Duodenum (tissue), 1 donor: Measurements from ENCODE around the genes DEFB125 and PSMF1.

DNA sequence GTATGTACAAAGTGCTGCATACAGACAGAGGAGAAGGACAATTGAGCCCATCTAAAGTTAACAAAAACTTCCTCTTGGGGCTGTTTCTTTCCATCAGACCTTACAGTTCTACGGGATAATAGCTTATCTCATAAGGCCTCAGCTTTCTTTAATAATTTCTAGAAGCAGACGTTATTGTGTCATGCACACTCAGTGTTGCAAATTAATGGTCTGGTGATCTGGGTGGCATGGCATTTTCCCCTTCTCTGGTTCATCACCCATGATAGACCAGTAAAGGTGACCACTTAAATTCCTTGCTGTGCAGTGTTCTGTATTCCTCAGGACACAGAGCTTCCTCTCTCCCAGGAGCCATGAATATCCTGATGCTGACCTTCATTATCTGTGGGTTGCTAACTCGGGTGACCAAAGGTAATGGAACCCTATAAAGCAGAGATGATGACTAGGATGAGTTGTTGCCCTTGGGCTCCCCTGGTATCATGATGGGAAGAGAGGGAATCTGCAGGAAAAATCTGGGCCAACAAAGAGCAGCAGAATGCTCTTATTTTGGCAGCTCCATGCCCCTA, at the start of gene DEFB125:
Gene DEFB125 (plus strand): TSS at position 313 of the 563 bp plus-strand sequence.
- PRO-cap: no peak

DNA sequence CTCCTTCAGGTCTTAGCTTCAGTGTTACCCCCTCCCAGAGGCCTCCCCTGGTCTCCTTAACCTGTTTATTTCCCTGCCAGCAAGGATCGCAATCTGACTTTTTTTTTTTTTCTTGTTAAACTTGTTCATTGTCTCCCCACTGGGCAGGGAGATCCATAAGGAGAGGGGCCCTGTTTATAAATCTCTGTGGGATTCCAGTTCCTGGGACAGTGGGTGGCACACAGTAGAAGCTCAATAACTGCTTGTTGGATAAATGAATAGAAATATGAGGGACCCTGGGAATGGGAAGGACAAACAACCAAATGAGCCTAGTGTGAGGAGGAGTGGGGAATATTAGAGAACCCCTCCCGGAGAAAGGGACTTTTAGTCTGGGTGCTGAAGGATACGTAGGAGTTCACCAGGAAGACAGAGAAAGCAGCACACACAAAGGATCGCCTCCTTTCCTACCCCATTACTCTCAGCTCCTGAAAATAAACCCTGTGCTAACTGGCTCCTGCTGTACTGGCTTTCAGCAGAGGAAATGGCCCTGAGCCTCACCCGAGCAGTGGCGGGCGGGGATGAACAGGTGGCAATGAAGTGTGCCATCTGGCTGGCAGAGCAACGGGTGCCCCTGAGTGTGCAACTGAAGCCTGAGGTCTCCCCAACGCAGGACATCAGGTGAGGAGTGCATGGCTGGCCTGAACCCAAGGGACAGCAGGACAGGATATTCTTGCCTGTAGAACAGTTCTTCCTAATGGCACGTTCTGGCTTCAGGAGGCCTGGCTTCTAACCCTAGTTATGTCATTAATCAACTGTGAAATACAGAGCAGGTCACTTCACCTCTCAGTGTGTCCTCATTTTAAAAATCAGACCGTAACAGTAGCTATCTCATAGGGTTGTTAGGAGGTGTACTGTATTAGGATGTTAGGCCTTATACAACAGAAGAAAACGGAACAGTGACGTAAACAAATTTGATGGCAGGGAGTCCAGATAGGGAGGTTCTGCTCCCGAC, 1.6 kb downstream of the RBCK1 start:
- PRO-cap: no peak

DNA sequence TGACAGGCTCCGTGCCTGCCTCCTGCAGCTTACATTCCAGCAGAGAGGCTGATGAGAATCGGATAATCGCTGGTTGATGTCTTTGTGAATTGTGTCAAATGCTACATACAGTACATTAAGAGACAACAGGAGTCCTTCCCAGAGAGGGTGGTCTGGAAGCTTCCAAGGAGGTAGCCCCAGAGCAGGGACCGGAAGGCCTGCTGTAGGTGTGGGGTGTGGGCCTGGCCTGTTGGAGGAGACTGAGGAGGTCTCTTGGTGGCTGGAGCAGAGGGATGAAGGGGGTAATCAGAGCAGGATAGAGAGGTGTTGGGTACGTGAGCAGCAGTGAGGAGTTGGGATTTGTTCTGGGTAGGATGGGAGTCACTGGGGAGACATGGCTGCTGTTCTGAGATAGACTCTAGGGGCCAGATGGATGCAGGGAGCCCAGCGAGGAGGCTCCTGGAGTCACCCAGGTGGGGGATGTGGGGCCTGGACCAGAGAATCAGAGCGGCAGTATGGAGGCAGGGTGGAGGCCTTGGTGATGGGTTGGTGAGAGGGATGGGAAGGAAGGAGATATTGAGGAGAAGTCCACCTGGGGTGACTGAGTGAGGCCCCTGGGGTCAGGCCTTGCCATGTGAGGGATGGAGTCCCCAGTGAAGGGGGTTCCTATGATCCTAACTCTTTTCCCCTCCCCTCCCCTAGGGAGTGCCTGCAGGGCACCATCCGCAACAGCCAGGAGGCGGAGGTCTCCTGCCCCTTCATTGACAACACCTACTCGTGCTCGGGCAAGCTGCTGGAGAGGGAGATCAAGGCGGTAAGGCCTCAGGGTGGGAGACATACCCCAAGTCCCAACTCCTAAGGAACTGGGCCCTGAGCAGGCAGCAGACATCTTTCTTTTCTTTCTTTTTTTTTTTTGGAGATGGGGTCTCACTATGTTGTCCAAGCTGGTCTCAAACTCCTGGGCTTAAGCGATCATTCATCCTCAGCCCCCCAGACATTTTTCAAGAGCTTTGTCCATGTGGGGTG, 13.6 kb downstream of the RBCK1 start:
- PRO-cap: no peak

GRCh38 chr20:508439-508687, 35.2 kb downstream of the CSNK2A1 start:
- PRO-cap: no peak

DNA sequence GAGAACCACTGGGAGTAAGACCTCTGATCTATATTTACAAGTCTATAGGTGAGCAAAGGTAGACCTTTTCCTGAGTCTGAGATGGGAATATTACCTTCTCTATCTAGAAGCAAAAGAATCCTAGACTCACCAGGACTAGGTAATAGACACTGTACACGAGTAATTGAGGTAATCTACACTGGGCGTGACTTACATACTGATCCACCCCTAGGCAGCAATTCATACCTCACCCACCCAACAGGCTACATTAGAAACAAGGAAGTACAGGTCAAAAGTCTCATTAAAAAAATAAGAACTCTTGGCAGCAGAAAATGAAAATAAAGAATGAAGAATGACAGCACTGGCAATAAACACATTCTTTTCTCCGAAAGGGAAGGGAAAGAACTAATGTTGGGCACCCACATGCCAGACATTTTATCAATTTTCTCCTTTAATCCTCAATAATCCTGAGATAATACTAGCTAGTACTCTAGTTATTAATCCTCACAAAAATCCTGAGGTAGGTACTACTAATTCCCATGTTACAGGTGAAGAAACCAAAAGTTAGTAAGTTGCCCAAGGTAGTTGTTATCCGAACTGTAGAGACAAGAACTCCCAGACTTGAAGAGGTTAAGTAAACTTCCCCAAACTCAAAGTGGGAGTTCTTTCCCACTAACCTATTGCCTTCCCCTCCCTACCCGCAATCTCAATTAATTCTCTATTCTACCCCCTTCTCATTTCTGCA, 7.5 kb downstream of the CSNK2A1 start:
- PRO-cap: no peak

DNA sequence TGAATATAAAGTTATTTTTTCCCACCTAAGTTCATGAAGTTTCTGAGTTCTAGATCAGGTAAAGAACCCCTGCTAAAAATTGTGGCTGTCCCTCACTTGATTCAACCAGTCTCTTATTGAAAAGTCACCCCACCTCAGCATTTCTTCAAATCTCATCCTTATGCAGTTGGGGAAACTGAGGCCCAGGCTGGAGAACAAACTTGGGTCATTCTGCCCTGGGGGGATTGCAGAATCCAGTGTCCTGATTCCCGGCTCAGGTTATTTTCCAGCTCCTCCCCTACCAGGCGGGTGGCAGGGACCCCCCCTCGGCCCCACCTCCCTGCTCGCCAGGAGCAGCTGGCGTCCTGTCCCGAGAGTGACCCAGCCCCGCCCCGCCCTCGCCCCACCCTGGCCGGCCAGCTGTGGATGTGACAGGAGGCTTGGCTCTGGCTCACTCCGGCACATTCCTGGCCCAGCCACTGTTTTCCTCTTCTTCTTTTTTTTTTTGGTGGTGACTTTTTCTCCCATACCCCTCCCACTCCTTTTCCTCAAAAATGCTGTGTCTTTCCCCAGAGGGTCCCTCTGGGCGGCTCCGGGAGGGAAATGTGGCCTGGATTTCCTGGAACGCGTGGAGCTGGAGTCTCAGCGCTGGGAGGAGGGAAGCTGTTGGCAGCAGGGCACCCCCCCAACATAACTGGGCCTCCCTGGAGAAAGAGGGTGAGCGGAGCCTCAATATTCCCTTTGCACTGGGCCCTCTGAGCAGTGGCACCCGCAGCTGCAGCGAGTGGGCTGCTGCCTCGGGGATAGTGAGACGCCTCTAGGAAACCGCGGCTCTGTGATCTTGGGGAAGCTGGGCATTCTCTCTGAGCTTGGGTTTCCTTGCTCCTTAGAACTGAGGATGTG, 28.2 kb upstream of the CSNK2A1 start:
- PRO-cap: no peak

- PRO-cap: no peak
Observed at GRCh38 chr20:642287-642853, 10.6 kb downstream of the SRXN1 start.

GRCh38 chr20:671424-671798, 4.2 kb downstream of the SCRT2 start:
- PRO-cap: no peak

DNA sequence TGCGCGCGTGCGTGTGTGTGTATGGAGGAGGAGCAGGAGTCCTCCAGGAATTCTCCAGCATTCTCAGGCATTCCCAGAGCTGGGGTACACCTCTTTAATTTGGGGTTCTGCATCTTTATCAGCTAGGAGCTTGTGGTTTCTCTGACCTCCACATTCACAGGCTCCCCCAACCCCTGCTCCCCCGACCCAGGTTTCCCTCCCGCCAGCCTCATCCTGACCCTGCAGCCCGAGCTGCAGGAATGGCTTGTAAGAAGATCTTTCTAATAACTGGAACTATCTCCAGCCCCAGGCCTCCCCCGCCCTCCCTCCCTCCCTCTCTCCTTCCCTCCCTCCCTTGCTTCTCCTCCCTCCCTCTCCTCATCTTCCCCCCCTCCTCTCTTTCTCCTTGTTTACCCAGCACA, 3.2 kb downstream of the SCRT2 start:
- PRO-cap: no peak

DNA sequence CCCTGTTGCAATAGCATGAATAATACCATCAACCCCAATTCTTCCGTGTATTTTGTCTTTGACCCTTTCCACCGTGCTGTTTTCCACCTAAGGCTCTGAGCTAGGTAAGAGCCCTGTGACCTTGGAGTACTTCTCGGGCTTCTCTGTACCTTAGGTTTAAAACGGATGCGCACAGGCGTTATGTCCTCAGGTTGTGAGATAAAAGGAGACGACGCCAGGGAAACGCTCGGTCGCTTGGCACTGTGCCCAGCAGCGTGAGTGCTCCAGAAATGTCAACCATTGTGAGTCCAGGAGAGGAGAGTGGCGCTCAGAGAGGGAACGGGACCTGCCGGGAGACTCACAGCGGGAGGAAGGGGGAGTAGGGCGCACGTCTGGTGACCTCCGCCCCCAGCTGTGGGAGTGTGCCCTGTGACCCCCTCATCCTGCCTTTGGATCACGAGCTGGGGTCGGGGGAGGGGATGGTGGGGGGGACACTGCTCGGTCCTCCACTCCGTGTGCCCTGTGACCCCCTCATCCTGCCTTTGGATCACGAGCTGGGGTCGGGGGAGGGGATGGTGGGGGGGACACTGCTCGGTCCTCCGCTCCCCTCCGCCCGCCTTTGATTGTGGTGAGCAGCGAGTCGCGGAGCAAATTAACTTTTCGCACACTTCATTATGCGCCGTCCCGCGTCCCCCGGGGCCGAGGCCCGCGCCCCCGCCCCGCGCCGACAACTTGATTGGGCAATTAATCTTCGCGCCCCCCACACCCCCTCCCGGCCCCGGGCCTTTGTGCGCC, 33.9 kb upstream of the SCRT2 start:
- PRO-cap: no peak

DNA sequence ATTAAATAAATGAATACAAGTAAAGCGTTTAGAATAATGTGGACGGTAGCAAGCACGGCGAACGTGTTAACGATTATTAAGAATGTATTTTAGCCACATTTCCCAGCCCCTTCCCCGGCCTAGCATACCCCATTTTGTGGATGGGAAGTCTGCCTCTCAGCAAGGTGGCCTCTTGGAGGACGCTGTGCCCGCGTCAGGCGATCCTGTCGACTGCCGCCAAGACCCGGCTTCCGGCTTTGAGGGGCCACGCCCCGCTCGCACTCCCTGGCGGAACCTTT, 207 bp upstream of the PSMF1 start:
- PRO-cap: bidirectional peak, plus-strand start outside the sequence, minus-strand start at position 212 of the sequence

DNA sequence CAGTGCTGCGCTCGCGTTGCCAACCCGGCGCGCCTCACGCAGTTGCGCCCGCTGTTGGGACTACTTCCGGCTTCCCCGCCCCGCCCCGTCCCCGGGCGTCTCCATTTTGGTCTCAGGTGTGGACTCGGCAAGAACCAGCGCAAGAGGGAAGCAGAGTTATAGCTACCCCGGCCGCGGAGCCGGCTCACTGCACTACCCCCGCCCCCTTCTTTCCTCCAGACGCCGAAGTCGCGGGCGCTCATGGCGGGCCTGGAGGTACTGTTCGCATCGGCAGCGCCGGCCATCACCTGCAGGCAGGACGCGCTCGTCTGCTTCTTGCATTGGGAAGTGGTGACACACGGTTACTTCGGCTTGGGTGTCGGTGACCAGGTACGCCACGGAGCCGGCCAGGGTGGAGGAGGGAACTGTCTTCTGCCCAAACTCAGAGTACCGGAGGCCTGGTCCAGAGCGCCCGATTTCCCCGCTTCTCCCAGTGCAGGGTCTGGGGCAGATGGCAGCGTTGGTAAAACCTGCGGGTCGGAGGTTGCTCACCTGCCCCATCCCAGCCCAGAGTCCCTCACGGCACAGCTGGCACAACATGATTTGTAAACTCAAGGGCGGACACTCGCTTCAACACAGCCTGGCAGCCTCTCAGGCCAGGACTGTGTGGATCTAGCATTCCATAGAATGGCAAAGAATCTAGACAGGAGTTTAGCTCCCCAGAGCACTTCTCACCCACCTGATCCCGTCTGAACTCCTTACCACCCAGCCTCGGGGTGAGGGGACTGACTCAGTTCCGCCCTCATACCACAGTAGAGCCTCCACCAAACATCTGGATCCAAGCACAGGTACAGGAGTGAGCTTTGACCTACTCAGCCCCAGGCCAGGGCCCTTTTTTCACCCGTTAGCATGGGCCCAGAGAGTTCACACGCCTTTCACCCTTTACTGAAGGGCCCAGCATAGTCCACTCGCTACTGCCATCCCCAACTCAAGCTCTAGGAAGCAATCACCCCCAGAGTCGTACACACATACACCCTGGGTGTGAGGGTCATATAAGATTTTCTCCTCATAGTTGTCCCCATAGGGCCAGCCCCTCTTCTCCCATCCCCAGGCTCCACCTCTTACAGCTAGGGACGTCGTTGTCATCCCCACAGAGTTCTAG, at the start of gene PSMF1:
Gene PSMF1 (plus strand): TSS at position 69 of the 1,141 bp plus-strand sequence.
- PRO-cap: bidirectional peak, plus-strand start at position 115 of the sequence, minus-strand start outside the sequence

DNA sequence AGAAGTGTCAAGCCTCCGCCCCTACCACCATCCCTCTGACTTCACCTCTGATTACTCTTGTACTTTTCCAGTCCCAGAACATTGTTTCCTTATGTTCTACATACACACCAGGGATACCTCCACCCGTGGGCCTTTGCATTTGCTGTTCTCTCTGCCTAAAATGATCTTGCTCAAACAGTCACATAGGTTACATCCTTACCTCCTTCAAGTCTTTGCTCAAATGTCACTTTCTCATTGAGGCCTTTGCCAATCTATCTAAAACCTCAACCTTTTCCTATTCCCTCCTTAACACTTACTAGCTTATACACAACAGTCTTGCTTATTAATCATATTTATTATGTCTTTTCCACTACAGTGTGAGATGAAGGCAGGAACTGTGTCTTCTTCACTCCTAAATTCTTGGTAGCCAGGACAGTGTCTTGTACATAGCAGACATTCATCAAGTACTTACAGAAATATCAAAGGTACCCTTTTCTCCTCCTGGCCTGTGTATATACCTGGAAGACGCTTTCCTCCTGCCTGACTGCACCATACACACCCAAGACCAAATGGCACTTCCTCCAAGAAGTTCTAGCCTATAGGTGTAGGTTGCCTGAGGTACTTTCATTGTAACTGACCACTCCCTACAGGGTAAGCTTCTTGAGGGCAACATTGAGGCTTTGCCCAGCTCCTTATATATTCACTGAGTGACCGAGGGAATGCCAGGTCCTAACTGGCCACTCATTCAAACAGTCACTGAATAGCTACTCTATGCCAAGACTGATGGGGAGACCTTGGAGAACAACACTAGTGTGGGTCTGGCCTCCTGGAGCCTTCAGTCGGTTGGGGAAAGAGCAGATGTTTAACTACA, 7.0 kb downstream of the FKBP1A start:
- PRO-cap: no peak

DNA sequence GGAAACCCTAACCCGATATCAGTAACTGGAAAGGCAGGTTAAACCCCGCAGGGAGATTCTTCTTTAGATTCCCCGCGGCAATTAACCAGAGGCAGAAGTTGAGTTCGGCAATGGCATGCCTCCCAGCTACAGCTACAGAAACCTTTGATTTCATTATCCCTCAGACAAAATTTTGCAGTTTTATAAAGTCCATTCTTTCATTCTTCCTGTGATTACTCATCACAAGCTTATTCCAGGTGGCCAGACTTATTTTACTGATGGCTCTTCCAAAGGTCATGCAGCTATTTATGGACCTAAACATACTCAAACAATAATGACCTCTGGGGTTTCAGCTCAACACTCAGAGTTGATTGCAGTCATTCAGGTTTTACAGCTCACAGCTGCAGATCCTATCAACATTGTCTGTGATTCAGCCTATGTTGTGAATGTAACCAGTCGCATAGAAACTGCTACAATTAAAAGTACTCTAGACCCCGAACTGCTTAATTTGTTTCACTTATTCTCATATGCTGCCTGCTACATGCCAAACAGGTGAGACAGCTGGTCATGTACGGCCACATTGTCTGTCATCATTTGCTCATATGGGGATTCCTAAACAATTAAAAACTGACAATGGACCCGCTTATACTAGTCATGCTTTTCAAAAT, 7.1 kb upstream of the FKBP1A start:
- PRO-cap: no peak

DNA sequence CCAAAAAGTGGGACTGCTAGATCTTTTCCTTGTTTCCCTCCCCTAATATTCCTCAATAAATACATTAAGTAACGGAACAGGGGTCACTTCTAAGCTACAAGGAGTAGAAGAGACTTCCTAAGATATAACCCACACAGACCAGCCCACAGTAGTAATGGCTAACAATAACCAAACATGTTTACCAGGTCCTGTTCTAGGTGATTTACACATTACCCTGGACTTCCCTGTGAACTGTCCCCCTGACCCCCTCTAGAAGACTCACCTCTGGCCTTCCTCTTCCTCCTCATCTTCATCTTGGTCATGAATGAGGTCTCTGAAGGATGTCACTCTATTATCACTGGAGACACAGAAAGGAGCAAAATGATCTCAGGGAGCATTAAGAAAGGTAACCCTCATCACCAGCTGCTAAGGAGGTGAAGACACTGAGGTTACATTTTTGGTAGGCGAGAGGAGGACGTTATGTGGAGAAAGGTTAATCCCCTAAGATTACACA, 8.7 kb downstream of the NSFL1C start:
- PRO-cap: no peak

DNA sequence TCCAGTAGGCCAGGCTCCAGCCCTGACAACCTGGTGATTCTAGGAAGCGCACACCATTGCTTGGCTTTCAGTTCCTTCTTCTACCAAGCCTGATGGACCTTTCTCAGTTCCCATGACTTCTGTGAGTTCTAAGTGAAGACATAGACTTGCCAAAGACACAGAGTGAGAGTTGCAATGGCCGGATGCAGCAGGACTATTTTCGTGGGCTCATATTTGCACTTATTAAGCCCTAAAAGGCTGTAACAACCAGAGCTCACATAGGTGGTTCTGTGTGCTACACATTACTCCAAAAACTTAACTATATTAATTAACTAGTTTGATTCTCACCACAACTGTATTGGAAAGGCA, 21.6 kb downstream of the SIRPD start:
- PRO-cap: unidirectional peak, plus-strand start at position 160 of the sequence

DNA sequence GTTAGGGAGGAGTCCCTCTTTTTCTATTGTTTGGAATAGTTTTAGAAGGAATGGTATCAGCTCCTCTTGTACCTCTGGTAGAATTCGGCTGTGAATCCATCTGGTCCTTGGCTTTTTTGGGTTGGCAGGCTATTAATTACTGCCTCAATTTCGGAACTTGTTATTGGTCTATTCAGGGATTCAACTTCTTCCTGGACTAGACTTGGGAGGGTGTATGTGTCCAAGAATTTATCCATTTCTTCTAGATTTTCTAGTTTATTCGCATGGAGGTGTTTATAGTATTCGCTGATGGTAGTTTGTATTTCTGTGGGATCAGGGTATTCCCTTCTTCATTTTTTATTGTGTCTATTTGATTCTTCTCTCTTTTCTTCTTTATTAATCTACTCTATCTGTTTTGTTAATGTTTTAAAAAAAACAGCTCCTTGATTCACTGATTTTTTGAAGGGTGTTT, 14.3 kb downstream of the SIRPD start:
- PRO-cap: no peak

- PRO-cap: no peak
Observed at GRCh38 chr20:1820565-1821078, 74.6 kb upstream of the SIRPA start.

GRCh38 chr20:1930903-1931271, 35.7 kb downstream of the SIRPA start:
- PRO-cap: no peak

DNA sequence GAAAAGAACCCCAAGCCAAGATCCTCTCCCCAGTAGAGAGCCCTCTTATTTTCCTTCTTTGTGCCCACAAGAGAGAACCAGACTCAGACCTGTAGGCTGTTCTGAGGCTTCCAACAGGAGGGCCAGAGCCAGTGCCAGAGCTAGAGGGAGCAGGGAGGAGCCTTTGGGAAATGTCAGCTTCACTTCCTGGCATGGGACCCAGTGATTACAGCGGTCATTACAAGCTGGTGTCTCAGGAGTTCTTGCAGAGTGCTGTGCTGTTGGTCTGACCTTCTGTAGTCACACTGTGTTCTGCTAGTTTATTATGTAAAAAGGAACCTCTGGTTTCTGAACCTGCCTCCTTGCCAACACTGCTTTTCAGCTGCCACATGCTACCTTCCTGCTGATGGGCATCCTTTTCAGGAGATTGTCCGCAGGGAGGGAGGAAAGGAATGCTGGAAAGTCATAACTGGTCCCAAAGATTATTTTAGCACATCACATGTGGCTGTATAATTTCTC, 39.0 kb downstream of the STK35 start:
- PRO-cap: no peak